AG10803 (cell line): ENCODE measurements around the gene COA6.

DNA sequence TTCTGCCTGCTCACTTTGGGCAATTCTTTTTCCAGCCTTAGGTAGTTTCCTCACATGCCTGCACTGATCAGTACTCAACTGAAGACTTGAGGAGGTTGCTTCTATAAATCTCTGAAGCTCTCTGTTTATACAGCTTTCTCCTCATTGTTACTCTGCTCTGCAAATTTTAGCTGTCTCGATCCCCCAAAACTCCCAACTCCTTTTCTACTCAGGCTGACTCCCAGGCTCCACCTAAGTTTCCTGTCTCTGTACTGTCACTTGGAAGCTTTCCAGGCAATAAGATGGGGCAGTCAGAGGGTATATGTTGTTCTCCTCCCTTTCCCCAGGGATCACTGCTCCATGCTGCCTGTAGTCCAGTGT lies 13.3 kb downstream of the TSNAX start:
- RRBS, result no CpG with 5 or more reads among the region's 1 CpG

- RRBS, result no CpG with 5 or more reads among the region's 4 CpGs
These were observed 21.2 kb upstream of the DISC1 start for GRCh38 chr1:231605482-231605715.

- RRBS, result no CpG with 5 or more reads among the region's 4 CpGs
These were observed 9.5 kb downstream of the DISC1 start for GRCh38 chr1:231636081-231636552.

GRCh38 chr1:231831983-231832884 lies 205.6 kb downstream of the DISC1 start:
- RRBS, result no CpG with 5 or more reads among the region's 7 CpGs

DNA sequence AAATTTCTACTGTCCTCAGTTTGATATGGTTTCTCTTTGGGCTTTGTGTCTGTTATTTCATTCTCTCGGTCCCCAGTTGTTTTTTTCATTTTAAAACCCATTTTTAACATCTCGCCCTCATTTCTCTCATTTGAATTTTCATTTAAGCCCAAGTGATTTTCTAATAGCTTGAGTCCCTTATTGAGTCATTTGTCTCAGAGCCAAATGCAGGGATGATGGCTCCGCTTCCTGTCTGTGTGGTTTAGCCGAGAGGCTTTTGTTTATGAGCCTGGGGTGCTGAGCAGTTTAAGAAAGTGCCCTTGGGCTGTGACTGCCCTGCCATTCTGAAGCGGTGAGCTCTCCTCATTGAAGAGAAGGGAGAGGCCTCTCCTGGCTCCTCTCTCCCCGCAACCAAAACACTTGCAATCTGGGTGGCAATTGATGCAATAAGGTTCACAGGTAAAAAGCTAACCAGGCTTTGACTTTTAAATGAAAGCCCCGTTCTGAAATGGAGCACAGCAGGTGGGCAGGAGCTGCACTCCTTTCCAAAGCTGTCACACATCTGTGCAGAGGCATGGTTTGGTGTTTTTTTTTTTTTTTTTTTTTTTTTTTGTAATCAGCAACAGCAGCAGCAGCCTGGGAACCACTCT lies 403.8 kb downstream of the SIPA1L2 start:
- RRBS, result no CpG with 5 or more reads among the region's 7 CpGs

- RRBS, result no CpG with 5 or more reads among the region's 7 CpGs
These were observed 323.6 kb downstream of the SIPA1L2 start for GRCh38 chr1:232306107-232306908.

- RRBS, result no CpG with 5 or more reads among the region's 6 CpGs
These were observed 201.6 kb downstream of the SIPA1L2 start for GRCh38 chr1:232428083-232428911.

DNA sequence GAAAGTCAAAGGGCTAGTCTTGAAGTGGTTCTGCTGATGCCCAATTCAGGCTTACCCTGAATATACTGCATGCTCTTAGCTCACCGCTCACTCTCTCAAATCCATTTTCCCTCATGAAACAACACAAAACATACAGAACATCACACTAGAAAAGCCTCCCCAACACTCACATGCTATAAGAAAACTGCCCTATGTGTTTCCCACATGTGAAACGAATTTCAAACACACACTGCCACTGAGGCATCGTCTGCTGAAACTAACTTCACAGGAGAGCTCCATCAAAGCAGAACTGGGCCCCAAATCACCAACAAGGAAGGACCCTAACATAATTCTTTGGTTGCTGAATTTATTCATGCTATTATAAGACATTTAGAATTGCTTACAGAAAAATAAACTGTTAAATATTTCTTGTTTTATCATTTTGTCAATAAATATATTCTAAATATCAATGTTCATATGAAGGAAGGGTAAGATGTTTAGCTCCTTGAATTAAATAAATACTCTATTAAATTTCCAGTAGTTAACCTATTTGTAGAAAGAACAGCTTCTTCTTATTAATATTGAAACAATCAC lies 33.7 kb downstream of the SIPA1L2 start:
- RRBS, result no CpG with 5 or more reads among the region's 3 CpGs

- RRBS, result no CpG with 5 or more reads among the region's 2 CpGs
These were observed 7.5 kb downstream of the SIPA1L2 start for GRCh38 chr1:232622334-232622872.

GRCh38 chr1:232983892-232984809 lies 33.7 kb downstream of the NTPCR start:
- RRBS, result no CpG with 5 or more reads among the region's 29 CpGs

DNA sequence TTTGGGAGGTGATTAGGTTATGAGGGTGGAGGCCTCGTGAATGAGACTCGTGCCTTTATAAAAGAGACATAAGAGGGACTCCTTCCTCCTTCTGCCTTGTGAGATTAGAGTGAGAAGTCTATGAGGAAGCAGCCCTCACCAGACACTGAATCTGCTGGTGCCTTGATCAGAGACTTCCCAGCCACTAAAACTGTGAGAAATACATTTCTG lies 41.6 kb downstream of the KCNK1 start:
- RRBS, result no CpG with 5 or more reads among the region's 2 CpGs

DNA sequence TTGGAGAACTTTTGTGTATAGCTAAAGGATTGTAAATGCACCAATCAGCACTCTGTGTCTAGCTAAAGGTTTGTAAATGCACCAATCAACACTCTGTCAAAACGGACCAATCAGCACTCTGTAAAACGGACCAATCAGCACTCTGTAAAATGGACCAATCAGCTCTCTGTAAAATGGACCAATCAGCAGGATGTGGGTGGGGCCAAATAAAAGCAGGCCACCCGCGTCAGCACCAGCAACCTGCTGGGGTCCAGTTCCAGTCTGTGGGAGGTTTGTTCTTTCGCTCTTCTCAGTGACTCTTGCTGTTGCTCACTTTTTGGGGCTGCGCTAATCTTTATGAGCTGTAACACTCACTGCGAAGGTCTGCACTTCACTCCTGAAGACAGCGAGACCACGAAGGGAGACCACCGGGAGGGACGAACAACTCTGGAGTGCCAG lies 110.3 kb downstream of the KCNK1 start:
- RRBS, result no CpG with 5 or more reads among the region's 11 CpGs

- RRBS, result 2% methylated on average over 7 of the region's 61 CpGs
These were observed at the start of gene COA6 for GRCh38 chr1:234372840-234373816. Gene COA6, plus strand, starts transcription at chr1:234373456.

DNA sequence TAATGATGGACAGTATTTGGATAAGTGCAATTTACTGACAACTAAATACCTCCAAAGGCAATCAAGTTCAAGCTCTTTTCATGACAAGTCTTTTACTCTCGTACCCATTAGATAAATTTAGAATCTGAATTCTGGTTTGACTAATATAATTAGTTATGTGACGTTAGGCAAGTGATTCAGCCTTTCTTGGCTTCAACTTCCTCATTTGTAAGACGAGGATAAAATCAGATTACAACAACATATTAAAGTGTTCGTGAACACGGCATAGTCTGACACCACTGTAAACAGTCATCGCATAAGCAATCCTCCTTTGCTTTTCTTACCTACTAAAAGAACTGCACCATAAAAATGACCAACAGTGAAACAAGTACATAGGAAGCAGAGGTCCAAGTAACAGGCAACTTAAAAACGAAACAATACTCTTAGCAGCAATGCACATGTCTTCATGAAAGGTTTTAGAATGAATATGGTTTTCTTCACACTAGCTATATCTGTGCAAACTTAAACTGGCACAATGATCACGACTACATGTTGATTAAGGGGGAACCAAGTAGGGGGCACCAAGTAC lies 25.7 kb downstream of the COA6 start:
- RRBS, result no CpG with 5 or more reads among the region's 8 CpGs

- RRBS, result no CpG with 5 or more reads among the region's 4 CpGs
These were observed 23.7 kb upstream of the TARBP1 start for GRCh38 chr1:234502559-234503209.

DNA sequence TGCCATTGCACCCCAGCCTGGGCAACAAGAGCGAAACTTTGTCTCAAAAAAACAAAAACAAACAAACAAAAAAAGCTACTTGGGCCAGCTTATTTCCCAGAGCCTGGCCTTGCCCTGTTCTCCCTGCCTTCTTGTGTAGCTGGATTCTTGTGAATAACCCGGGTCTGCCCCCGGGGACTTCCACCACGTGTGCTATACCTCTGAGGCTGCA lies 30.4 kb upstream of the TARBP1 start:
- RRBS, result no CpG with 5 or more reads among the region's 4 CpGs

DNA sequence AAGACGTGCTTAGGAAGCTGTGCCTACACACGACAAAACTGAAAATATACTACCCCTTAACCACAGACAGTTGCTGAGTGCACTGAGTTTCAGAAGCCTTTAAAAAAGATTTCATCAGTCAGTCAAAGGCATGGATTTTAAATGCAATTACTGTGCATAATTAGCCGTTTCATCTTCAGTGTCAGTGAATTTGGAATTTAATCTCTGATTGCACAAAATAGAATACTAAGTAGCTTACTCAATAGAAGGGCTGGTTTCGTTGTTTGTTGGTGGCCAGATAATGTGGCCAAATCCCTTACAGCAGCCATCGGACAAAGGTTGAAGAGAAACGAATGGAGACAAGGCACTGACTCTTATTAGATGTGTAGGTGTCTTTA lies 38.4 kb upstream of the TARBP1 start:
- RRBS, result no CpG with 5 or more reads among the region's 6 CpGs

- RRBS, result no CpG with 5 or more reads among the region's 11 CpGs
These were observed 39.9 kb upstream of the TARBP1 start for GRCh38 chr1:234518824-234519322.

- RRBS, result no CpG with 5 or more reads among the region's 4 CpGs
These were observed 63.0 kb downstream of the IRF2BP2 start for GRCh38 chr1:234547002-234547302.